Subcutaneous preadipocyte (primary cell): ENCODE results near the genes ZNF630 and ERAS.

DNA sequence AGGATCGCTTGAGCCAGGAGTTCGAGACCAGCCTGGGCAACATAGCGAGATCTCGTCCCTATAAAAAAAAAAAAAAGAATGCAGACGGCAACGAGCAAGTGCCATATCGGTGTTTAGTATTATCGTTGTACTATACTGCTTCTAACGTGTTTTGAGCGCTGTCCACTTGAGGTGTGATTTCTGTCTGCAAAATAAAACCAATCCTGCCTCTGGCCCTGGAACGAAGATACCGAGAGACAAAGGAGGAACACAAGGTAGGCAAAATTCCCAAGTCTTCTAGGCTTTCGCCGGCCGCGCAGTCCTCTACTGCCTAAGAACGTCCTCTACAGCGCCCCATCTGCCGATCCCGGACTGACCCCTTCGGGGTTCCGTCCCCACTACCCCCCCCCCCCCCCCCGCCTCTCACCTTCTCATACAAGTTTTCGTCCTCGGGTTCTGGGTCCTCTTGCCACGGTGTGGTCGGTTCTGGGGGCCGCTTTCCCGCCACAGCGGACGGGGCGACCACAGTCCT, 380 bp downstream of the NDUFB11 start:
- CAGE, long polyA plus RNA, result no peak

DNA sequence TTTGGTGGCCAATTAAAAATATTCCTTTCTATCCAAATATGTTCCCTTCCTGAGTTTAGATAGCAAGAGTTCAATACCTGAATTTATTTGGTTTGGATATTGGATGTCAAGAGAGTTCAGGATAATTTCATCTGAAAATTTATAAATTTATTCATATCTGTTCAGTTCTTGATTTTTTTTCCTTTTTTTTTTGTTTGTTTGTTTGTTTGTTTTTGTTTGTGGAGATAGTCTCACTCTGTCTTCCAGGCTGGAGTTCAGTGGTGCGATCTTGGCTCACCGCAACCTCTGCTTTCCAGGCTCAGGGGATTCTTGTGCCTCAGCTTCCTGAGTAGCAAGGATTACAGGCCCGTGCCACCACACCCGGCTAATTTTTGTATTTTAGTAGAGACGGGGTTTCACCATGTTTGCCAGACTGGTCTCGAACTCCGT, 9.2 kb downstream of the RBM10 start:
- CAGE, long polyA plus RNA, result no peak

DNA sequence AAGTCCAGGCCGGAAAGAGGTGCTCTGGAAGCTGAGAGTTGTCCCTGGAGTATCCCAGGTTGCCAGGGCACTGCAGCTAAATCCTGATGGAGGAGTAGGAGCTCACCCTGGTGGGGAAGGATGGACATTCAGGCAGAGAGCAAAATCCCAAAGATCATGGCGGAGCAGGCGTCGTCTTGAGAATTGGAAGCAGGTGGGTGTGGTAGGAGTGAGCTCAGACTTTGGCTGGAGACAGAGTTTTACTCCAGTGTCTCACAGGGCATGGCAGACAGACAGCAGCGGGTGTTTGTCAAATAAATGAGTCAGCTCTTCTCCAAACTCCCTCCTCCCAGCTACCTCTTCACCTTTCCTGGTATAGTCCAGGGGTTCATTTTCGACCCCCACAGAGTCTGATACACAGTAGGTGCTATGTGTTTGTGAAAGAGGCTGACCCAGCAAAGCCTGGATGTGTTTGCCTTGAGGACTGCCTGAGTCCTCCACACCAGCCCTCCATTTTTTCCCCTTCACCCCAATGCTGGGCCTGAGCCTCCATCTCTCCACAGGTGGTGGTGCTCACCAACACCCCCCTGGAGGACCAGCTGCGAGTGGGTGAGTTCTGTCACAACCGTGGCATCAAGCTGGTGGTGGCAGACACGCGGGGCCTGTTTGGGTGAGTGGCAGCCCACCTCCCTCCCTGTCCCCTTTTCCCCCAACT, 6.9 kb downstream of the UBA1 start:
- CAGE, long polyA plus RNA, result no peak

- CAGE, long polyA plus RNA, result no peak
Measured at GRCh38 chrX:47223313-47223867, 4.9 kb downstream of the CDK16 start.

GRCh38 chrX:47233202-47234088, 636 bp downstream of the USP11 start:
- CAGE, long polyA plus RNA, result no peak

GRCh38 chrX:47321962-47322505, 48.3 kb upstream of the ZNF157 start:
- CAGE, long polyA plus RNA, result no peak

- CAGE, long polyA plus RNA, result no peak
Measured at GRCh38 chrX:47358452-47358903, 11.9 kb upstream of the ZNF157 start.

GRCh38 chrX:47564437-47565667, 3.8 kb downstream of the ARAF start:
- CAGE, long polyA plus RNA, result no peak

- CAGE, long polyA plus RNA, result no peak
Measured at GRCh38 chrX:47574527-47574984, 7.7 kb upstream of the TIMP1 start.

- CAGE, long polyA plus RNA, result no peak
Measured at GRCh38 chrX:47977164-47977837, 26.5 kb downstream of the ZNF182 start.

GRCh38 chrX:48070864-48072208, at the start of gene ZNF630:
Gene ZNF630, minus strand, starts transcription at chrX:48071640.
- CAGE, long polyA plus RNA, result no peak

- CAGE, long polyA plus RNA, result no peak
Measured at GRCh38 chrX:48520606-48521262, 874 bp upstream of the EBP start.

GRCh38 chrX:48521263-48521762, 295 bp upstream of the EBP start:
- CAGE, long polyA plus RNA, result no peak

GRCh38 chrX:48531461-48532085, 7.9 kb upstream of the TBC1D25 start:
- CAGE, long polyA plus RNA, result no peak

DNA sequence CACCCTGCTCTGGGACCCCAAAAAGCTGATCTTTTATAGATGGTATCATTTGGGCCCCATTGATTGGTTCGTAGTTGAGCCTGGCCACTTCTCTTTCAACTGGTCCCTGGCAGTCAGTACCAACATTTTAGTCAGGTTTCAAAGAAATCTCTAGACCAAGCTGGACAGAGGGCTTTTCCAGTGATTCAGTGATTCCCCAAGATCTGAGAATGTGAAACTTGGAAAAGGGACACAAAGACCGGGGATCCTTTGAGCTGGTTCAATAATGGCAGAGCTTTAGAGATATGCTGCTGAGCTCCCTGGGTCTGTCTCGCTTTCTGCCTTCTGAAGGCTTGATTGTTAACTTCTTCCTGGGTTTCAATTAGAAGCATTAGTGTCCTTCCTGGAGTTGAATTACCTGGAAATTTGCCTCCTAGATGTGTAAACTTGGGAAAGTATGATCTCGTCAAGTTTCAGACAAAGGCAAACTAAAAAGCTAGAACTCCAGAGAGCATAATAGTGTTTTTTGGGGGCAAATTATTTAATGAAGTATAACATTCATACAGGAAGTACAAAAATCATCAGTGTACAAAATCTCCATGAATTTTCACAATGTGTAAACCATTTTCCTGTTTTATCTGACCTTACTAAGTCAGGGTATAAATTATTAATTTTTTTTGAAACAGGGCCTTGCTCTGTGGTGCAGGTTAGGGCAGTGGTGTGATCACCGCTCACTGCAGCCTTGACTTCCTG, 1.3 kb upstream of the TBC1D25 start:
- CAGE, long polyA plus RNA, result no peak

DNA sequence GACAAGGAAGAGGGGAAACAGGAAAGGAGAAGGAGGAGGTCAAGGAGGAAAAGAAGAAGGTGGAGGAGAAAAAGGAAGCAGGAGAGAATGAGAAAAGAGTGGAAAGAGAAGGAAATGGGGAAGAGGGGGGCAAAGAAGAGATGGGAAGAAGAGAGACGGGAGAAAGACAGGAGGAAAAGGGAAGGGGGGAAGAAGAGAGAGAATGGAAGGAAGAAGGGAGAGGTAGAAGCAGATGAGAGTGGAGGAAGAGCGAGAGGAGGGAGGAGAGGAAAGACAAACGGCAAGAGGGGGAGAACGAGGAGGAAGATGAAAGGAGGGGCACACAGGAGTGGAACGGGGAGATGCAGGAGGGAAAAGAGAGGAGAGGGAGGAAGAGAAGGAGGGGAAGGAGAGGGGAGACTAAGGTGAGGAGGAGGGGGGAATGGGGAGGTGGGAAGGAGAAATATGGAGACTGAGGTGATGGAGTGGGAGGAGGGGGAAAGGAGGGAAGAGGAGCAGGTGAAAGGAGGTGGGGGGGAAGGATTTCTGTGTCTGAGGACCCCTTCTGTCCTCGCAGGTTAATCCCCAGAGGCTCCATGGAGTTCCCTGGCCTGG, 4.2 kb downstream of the GATA1 start:
- CAGE, long polyA plus RNA, result no peak

- CAGE, long polyA plus RNA, result no peak
Measured at GRCh38 chrX:48826152-48826728, at the start of gene ERAS. Gene ERAS, plus strand, starts transcription at chrX:48826513.

DNA sequence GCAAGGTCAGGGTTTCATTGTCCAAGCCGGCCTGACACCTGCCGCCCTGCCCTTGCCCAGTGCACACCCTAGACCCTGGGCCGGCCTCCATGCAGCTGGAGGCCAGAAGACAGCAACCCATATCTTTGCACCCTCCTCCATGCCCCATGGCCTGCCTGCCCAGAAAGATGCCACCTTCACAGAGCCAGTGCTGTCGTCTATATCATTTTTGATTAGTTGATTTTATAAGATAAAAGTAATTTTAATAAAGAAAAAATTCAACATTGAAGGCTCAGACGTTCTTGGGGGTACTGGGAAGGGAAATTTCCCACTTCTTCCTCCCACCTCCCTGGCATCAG, 3.6 kb upstream of the PIM2 start:
- CAGE, long polyA plus RNA, result no peak

DNA sequence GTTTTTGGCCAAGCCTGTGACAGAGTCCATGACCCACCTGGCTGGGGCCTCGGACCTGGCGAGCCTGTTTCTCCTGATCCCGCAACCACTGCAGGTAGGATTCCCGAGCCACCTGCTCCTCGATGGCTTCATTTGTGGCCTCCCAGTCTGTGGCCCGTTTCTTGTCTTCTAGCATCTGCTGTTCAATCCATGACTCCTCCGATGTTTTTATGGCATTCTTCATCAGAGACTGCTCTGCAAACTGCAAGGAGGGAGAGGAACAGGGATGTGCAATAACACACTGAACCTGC, 6.9 kb upstream of the PIM2 start:
- CAGE, long polyA plus RNA, result no peak

GRCh38 chrX:48939771-48940186, 17.6 kb downstream of the OTUD5 start:
- CAGE, long polyA plus RNA, result no peak